ENCODE measurements around a stretch of chr7.

DNA sequence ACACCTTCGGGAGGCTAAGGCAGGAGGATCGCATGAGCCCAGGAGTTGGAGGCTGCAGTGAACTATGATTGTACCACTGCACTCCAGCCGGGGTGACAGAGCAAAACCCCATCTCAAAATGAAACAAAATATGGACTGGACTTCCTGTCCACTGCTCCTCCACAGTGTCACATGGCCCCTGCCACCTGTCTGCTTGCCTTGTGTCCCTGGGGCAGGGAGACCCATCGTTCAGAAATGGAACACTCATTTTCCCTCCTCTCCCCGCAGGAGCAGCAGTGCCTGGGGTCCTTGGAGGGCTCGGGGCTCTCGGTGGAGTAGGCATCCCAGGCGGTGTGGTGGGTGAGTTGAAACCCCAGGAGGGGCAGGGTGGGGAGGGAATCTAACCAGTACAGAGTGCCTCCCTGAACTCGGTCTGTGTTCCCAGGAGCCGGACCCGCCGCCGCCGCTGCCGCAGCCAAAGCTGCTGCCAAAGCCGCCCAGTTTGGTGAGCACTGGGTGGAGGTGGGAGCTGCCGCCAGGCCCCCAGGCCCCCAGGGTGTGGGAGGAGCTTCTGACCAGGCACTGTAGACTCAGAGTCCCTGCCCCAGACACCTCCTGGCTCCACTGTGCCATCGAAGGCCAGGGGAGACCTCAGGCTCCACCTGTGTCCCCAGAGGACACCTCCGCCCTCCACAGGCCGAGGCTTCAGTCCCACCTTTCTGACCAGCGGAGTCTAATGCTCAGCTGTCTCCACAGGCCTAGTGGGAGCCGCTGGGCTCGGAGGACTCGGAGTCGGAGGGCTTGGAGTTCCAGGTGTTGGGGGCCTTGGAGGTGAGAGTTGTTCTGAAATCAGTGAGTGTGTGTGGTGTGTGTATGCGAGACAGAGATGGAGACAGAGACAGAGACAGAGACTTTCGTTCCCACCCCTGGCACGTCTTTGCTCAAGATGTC lies 20.5 kb upstream of the LIMK1 start:
- RRBS: no CpG with 5 or more reads among the region's 28 CpGs

- RRBS: no CpG with 5 or more reads among the region's 3 CpGs
Measured at GRCh38 chr7:74133641-74134103, 40.5 kb upstream of the EIF4H start.

DNA sequence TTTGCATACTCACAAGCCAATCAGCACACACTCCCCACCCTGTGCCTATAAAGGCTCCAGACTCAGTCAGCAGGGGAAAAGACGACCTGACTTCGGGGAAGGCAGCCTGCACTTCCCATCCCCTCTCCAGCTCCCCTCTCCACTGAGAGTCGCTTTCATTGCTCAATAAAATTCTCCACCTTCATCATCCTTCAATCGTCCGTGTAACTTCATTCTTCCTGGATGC lies 34.9 kb upstream of the EIF4H start:
- RRBS: no CpG with 5 or more reads among the region's 5 CpGs

DNA sequence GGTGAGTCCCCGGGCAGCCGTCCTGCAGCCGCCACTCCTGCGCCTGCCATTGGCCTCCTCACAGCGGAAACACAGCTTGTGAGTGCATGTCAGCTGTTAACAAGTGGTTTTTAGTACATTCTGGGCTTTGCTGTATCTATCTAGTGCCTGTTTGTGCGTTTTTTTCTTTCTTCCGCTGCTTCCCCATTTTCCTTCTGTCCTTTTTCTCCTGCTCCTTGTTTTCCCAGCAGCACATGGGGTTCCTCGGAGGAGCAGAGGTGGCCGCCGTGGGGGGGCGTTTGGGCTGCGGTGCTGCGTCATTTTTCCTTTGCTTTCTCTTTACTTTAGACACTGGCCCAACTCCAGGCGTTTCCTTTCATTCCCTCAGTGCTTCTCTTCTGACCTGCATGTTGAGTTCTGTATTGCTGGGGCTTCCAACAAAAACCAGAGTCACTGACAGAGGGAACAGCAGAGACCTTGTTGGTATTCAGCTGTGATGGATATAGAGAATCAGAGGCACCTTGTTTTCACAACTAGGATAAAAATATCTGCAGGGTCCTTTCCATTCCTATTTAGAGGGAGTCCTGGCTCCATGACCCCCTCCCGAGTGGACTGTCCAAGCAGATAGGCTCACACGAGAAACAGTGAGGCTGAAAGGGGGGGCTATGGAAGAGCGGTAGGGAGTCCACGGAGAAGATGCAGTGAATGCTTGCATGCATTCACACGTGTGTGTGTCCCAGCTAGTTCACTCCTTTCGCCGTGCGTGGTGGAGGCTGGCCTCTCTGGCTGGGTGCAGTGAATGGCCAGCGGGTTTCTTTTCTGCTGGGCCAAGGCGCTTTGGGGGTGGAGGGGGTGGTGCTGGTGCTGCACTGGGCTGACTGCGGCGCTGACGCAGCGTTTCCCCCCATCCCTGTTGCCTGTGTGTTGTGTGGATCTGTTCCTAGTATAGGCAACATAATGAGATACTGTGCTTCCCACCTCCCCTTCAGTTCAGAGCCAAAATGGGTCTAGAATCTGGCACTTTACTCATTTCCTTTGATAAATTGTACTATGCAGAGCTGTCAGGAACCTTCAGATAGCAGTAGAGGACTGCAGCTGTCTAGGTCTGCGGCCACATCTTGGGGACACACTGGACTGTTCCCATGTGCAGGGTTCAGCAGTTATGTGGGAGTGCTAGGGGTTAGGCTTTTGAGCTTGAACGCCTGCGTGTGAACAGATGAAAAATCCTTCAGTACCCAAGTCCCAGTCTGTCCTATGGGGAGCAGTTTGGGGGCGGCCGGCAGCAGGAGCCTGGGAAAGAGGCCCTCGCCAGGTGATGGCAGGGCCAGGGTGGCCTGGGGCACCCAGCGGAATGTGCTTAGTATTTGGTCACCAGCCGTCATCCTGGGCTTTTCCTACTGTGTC lies 14.0 kb upstream of the LAT2 start:
- RRBS: no CpG with 5 or more reads among the region's 36 CpGs

- RRBS: 1% methylated on average over 9 of the region's 17 CpGs
Measured at GRCh38 chr7:74206512-74206818, 3.3 kb upstream of the LAT2 start.

DNA sequence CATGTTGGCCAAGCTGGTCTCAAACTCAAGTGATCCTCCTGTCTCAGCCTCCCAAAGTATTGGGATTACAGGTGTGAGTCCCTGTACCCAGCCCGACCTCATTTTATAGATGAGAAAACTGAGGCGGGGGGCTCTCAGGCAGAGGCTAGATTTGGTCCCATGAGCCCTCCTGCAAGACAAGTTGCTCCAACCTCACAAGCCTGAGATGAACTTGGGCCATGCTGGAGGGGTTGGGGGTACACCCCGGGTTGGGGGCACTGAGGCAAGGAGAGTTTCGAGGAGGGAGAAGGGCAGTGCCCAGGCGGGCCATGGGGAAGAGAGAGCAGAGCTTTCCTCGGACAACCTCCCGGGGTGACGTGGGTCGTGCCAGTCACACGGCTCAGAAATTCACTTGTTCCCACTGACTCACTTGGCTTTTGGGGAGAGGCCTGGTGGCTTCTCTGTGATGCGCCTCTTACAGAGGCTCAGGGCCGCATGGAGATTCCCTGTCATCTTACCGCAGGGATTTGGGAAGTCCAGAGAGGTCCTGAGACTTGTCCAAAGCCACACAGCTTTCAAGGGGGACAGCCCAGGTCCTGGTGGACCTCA lies 2.8 kb downstream of the LAT2 start:
- RRBS: 95% methylated on average over 4 of the region's 13 CpGs

GRCh38 chr7:74350683-74351167 lies 61.5 kb downstream of the CLIP2 start:
- RRBS: no CpG with 5 or more reads among the region's 2 CpGs

DNA sequence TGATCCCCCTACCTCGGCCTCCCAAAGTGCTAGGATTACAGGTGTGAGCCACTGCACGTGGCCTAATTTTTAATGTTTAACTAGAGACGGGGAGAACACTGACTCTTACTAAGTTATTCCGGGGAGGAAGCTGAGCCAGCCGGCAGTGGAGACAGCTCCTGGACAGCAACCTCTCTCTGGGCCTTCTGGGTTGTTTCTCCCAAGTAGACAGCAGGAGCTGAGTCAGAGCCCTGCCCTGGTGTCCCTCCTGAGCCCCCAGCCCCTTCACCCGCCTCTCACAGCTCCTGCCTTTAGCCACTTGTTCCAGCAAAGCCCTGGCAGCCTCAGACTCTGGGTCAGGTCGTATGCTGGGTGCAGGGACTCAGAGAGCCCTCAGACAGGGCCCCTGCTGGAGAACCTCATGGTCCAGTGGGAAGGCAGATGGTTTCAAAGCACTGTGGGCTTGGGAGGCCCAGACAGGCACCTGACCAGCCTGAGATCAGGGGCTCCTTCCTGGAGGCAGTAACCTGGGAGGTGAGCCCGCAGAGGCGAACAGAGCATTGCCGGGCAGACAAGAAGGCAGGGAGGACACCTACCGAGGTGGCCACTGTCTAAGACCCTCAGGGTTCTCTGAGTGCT lies 18.5 kb upstream of the GTF2IRD1 start:
- RRBS: no CpG with 5 or more reads among the region's 11 CpGs

- RRBS: no CpG with 5 or more reads among the region's 11 CpGs
Measured at GRCh38 chr7:74503100-74503603, 49.4 kb downstream of the GTF2IRD1 start.

- RRBS: no CpG with 5 or more reads among the region's 14 CpGs
Measured at GRCh38 chr7:74519382-74519911, 65.7 kb downstream of the GTF2IRD1 start.

GRCh38 chr7:74554271-74554623 lies 100.5 kb downstream of the GTF2IRD1 start:
- RRBS: no CpG with 5 or more reads among the region's 6 CpGs

GRCh38 chr7:74589698-74590243 lies 67.7 kb upstream of the GTF2I start:
- RRBS: no CpG with 5 or more reads among the region's 13 CpGs

DNA sequence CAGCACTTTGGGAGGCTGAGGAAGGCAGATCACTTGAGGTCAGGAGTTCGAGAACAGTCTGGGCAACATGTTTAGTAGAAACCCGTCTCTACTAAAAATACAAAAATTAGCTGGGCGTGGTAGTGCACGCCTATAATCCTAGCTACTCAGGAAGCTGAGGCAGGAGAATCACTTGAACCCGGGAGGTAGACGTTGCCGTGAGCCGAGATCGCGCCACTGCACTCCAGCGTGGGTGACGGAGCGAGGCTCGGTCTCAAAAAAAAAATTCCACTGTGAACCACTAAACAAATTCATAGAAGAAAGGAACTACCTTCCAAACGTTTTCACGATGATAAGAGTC lies 1.9 kb upstream of the GTF2I start:
- RRBS: no CpG with 5 or more reads among the region's 16 CpGs

- RRBS: no CpG with 5 or more reads among the region's 5 CpGs
Measured at GRCh38 chr7:74730055-74730426, 43.8 kb upstream of the NCF1 start.

DNA sequence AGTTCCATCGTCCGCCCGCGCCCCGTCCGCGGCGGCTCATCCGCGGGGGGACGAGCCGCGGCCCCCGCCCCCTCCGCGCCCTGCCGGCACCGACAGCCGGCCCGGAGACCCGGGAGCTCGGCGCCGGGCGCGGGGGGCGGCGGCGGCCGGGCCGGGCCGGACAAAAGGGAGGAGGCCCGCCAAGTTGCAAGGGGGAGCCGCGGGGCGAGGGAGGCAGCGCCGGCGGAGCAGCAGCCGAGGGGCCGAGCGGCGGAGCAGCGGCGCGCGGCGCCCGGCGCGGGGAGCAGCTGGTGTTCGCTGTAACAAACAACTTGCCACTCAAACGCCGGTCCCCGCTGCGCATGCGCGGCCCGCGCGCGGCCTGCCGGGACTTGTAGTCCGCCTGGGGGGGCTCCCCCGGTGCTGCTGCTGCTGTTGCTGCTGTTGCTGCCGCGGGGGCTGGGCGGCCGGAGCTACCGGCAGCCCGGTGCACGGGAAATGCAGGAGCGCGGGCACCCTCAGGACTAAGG lies 43.1 kb upstream of the SPDYE13 start:
- RRBS: no CpG with 5 or more reads among the region's 74 CpGs

DNA sequence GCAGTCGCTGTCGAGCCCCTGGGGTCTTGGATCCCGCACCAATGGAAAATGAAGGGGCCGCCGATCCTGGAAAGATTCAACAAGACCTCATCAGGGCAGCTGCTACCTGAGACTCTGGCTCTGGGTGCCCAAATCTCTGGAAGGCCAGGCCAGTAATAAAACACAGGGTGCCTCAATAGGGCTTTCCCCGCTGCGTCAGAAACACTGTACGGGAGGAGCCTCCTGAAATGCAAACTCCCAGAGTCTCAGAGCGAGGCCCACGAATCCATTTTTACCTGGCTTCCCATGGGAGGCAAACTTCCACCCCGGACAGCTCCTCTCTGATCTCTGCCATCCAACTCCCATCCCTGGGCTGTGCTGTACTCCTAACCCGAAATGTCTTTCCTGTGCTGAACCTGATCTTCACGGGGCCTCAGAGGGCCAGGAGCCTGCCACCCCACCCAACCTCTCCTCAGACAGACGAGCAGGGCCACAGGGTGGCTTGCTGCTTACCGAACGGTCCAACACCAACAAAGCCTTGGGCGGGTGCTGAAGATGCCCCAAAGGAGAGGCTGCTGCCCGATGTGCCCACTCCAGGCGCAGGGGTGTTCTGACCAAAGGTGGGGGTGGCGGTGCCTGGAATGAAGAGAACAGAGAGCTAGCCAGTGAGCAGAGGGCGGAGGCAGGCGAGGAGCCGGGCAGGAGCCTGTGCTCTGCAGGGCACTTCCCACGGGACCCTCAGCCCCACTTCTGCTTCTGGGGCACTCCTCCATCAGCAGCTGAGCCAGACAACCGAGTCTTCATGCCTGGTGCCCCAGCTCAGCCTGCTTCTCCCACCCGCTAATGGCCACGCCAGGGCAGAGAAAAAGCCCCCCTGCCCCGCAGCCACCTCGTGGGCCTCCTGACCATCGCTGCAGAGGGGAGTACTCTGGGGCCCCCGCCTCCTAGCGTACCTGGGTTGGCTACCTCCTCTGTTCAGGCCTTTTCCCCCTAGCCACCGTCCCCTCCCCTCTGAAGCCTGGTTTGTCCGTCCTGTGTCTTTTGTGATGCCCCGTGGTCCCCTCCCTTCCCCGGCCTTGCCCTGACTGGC lies 23.7 kb downstream of the TRIM73 start:
- RRBS: no CpG with 5 or more reads among the region's 36 CpGs

DNA sequence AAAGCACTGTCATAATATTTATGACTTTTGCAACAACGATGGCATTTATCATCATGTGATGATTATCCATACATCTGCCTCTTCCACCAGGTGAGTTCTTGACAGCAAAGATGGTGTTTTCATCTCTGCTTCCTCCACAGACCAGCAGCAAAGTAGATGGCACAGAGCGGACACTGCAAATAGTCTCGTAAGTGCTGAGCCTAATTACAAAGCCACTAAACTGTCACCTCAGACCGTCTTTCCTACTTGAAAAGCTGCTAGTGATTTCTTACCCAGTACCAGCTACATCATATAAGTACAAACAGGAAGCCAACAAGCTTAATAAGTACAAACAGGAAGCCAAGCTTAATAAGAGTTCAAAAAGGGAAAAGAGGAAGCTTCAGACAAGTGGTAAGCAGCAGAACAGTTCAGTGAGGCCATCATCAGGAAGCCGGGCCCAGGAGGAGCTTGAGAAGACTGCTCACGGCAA lies 32.1 kb downstream of the TRIM73 start:
- RRBS: no CpG with 5 or more reads among the region's 6 CpGs

DNA sequence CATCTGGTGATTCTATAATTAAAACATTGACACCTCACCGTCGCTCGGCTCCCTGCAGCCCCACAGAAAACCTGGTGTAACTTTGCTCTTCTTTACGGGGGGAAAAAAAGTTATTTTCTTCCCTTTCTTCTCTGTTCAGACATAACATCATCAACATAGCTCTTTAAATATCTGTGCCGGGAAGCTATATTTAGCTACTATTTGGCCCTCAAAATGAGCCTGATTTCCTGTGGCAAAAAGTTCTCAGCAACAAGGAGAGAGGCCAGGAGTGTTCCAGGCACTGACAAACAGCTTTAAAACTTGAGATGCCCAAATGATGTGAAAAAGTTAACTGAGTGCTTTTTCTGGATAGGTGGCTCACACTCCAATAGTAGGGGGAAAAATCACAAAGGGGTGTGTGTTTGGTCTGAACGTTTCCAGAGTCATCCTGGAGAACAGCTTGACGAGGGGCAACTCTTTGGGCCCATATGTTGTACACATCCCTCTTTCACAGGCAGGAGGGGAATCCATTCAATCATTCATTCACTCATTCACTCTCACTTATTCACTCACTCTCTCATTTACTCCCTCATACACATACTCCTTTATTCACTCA lies 26.6 kb downstream of the HIP1 start:
- RRBS: no CpG with 5 or more reads among the region's 7 CpGs

DNA sequence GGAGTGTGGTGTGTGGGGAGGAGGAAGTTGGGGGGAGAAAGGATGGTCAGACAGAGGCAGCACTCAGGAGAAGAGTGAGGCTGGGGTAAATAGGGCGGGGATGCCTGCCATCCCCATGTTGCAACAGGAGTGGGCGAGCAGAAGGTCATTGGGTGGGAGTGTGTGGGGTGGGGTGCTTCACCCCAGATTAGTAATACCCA lies 3.6 kb upstream of the CCL24 start:
- RRBS: no CpG with 5 or more reads among the region's 2 CpGs

GRCh38 chr7:75915381-75916509 lies 790 bp downstream of the POR start:
- RRBS: 3% methylated on average over 8 of the region's 40 CpGs

Data from NB4 (cell line).